Vein endothelial cell (primary cell): ENCODE measurements around a stretch of chr5.

- CAGE, long polyA plus RNA: no peak
Observed at GRCh38 chr5:62287162-62287766, 18.7 kb upstream of the KIF2A start.

DNA sequence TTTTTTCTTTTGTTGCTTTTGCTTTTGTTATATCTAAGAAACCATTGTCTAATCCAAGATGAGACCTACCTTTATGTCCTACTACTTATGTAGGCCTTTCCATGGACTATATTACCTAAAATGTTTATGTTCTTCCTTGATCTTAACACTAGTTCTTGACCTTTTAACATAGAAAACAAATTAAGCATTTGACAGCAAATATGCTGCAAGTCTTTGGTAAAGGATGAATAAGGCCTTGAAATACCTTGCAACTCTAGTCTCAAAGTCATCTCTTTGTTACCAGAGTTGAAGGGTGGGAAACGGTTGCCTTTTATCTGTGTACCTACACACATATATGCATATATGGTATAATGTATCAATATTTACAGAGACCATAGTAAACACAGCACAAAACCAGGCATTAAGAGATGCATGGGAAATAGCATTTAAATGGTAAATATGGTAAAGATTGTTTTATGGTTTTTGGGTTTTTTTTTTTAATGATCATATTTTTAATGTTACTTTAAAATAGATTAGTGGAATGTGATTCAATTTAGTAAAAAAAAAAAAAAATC, 16.5 kb downstream of the KIF2A start:
- CAGE, long polyA plus RNA: no peak

GRCh38 chr5:62432058-62432669, 19.6 kb downstream of the IPO11 start:
- CAGE, long polyA plus RNA: no peak

DNA sequence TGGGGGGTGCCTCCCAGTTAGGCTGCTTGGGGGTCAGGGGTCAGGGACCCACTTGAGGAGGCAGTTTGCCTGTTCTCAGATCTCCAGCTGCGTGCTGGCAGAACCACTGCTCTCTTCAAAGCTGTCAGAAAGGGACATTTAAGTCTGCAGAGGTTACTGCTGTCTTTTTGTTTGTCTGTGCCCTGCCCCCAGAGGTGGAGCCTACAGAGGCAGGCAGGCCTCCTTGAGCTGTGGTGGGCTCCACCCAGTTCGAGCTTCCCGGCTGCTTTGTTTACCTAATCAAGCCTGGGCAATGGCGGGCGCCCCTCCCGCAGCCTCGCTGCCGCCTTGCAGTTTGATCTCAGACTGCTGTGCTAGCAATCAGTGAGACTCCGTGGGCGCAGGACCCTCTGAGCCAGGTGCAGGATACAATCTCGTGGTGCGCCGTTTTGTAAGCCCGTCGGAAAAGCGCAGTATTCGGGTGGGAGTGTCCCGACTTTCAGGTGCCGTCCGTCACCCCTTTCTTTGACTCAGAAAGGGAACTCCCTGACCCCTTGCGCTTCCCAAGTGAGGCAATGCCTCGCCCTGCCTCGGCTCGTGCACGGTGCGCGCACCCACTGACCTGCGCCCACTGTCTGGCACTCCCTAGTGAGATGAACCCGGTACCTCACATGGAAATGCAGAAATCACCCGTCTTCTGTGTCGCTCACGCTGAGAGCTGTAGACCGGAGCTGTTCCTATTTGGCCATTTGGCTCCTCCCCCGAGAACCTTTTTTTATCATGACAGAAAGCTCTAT, 225.8 kb downstream of the LRRC70 start:
- CAGE, long polyA plus RNA: no peak

DNA sequence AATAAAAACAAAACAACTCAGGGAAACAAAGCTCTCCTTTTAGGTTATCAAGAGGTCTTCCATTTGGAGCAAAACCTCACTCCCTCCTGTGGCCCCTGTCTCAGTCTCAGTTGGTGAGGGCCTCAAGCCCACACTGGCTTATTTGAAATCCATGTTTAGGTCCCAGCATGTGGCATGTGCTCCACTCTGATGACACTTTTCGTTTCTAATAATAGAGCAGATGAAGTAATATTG, 265 bp upstream of the RGS7BP start:
- CAGE, long polyA plus RNA: no peak

GRCh38 chr5:65034524-65035143, 265.9 kb downstream of the CWC27 start:
- CAGE, long polyA plus RNA: no peak

GRCh38 chr5:65102637-65102893, 333.8 kb downstream of the CWC27 start:
- CAGE, long polyA plus RNA: no peak

DNA sequence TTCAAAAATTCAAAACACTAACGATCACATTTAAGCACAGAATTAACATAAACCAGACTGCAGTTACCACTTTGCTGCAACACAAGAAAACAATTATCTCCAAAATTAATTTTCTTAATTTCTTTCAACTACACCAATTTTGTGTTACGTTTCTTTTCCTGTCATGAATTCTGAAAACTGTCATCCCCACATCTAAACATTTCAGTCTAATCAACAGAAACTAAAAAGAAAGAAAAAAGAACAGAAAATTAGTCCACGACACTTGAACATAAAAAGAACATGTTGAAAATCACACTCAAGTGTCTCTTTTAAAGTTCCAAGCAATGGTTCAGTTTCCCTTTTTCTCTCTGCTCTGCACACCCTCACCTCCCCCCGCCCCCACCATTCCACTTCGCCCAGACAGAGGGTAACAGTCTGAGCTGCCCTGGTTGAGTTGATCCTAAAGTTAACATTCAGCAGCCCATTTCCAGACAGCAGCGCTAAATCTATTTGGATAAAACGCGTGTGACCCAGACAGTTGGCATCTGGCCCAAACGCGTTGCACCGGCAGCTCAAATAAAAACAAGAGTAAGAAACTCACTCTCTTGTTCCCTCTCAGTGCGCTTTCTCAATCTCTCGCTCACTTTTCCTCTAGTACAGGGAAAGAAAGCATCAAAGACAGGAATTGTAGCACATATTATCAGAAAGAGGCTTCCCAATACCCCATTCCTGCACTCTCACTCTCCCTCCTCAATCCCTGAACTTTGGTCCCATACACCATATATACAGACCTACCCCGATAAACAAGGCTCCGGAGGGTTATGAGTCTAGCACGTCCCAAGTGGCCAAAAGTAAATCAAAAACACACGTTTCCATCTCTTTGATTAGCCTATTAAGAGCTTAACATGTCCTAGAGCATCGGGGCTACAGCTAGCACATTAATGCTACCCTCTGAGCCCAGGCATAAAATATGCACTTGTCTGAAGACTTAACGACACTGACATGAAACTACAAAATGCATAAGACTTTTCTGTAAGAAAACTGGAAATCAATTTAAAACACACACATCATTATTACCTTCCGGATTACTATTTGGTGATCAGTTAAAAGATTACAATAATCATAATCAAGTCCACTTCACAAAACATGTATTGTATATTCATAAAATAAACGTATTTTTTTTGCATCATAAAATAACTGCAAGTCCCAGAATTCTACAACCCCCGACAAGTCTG, 1.4 kb downstream of the ADAMTS6 start:
- CAGE, long polyA plus RNA: no peak

DNA sequence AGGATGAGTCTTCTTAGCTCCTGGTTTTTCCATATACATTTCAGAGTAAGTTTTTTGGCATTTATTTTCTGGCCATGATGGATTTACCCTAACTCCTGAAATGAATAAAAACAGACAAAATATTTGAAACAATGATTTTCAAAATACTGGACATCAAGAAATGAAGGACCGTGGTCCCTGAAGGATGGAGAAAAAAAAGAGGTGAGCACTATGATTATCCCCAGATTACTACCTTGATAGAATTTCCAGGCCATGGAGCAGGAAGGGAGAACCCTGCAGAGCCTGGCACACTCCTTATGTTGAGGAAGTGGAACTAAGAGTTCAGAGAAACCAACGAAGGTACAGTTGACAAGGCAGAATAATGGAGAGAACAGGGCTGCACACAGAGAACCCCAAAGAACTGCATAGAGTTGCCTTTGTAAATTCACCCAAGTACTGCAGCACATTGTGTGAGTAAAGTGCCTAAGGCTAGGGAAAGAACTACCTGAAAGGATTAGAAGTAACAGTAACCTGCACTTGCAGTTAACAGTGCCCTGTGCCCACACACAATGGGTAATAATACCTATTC, 57.0 kb upstream of the SREK1 start:
- CAGE, long polyA plus RNA: no peak

GRCh38 chr5:66810726-66811281, 214.6 kb downstream of the MAST4 start:
- CAGE, long polyA plus RNA: no peak

GRCh38 chr5:67537237-67537782, 340.7 kb upstream of the CD180 start:
- CAGE, long polyA plus RNA: no peak

DNA sequence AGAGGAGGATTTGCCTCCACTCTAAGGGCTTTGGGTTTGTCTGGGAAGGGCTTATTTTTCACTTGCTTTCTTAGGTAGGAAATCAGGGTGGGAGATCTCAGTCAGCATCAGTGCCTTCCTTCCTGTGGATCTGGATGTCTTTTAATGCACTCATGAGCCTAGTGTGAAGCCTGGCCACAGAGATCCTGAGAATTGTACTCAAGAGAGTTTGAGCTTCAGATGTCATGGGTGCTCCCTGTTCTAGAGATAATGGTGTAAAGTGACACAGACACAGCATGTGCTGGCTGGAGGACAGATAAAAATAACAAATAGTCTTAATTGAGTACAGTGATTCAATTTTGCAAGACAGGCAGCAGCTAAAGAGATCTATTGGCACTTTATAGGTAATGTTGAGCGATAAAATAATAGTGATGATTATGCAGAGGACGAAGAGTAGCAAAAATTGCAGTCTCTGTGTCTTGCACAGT, 408.9 kb upstream of the PIK3R1 start:
- CAGE, long polyA plus RNA: no peak

DNA sequence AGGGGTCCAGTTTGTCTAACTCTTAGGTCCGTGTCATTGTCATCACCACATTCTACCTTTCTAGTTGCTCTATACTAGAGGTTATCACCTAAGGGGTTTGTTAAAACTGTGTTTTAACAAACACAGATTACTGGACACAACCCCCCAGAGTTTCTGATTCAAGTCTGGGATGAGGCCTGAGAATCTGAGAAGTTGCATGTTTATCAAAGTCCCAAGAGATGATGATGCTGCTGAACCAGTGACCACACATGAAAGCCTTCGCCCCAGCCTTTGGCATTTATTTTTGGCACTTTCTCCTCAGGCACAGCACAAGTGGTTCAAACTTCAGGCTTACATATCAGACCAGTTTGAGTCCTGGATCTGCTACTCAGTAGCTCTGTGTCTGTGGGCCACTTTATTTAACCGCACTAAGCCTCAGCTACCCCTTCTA, 407.3 kb upstream of the PIK3R1 start:
- CAGE, long polyA plus RNA: no peak

GRCh38 chr5:68080754-68081180, 134.8 kb upstream of the PIK3R1 start:
- CAGE, long polyA plus RNA: no peak

DNA sequence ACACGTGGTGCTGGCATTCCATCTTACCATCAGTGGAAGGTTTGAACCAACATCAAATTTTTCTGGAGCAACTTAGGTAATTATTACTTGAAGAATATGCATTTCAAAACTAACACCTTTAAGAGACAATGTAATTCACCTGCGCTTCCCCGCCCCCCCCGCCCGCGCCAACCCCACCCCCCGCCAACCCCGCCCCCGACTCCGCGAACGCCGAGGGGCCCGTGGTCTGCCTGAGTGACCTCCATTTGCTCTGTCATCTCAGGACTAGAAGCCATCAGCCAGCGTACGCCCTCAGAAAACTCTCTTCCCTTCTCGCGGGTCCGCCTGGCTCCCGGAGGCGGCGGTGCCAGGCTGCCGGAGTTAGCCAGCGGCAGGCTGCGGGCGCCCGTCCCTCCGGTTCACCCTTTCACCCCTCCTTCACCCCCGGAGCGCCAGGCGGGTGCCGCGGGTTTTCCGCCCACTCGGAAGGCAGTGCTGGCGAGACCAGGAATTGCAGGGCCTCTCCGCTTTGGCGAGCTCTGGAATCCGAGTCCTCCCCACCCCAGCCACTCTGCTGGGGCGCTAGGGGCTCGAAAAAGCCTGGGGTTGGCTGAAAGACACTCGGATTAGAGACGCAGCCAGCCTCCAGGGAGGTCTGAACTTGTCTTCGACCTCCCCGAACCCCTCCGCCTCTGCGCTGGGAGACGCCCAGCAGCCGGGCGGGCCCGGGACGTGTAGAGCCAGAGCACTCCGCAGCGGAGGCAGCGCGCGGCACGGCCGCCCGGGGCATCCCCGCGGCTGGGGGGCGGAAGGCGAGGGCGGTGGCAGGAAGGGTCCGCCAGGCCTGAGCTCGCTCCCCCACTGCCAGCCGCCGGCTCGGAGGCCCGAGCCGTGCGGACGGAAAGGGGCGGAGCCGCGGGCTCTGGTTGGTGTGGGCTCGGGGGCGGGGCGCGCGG, 526 bp upstream of the PIK3R1 start:
- CAGE, long polyA plus RNA: no peak

DNA sequence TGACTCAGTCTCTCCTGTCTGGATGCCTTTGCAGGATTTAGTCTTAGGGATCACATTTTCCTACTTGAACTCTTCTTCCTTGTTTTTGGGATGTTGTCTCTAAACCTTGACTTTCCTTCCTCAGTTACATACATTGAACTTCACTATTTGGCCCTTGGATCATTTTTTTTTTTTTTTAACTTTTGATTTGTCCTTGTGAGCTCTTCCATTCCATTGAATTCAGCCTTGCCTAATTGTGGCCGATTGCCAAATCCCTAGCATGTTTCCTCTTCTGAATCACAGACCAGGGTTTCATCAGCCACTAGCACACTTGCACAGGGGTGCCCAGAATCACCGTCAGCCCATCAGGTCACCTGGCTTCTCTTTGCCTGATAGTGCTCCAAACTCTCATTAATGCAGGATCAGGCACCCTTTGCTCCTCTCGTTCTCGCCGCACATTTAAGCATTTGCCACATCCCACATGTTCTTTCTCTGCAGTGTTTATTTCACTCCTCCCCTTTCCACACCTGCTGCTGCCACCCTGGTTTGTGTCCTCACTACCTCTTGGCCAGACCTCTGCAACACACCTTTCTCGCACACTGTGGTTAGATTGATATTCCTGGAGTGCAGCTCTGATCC, 9.6 kb downstream of the PIK3R1 start:
- CAGE, long polyA plus RNA: no peak

DNA sequence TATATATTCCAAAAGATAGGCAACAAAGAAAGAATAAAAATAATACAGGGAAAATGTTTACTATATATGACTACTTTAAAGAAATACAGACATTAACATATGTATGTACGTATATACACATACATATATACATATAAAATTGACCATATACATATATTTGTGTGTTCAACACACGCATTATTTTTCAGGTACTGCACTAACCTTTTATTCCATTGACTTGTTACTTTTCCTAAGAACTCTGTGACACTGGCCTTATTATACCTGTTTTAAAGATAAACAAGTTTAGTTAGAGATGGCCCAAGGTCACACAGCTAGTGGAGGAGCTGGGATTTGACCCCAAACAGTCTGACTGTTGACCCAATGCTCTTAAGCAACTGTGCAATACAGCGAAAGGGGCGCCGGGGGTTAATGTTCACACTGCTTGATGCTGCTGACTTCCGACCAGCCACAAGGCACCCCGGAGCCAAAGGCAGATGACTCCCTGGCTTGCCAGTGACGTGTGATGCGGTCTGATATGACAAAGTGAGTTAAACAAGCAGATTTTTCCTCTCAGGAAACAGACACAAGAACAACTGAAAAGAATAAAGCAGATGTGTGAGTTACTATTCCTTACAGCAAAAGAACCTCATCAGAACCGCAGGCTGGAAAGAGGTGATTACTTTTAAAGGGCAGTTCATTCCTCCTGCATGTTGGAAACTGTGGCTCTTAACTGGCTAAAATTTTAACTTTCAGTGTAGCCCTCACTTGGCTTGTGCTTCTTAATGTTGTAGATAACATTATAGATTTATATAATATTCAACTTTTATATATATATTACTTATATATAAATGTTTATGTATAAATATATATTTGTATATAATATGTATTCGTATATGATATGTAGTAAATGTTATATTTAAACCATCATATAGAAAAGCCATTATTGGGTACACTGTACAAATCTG, 24.0 kb downstream of the PIK3R1 start:
- CAGE, long polyA plus RNA: no peak

- CAGE, long polyA plus RNA: no peak
Observed at GRCh38 chr5:68242773-68243284, 27.3 kb downstream of the PIK3R1 start.

DNA sequence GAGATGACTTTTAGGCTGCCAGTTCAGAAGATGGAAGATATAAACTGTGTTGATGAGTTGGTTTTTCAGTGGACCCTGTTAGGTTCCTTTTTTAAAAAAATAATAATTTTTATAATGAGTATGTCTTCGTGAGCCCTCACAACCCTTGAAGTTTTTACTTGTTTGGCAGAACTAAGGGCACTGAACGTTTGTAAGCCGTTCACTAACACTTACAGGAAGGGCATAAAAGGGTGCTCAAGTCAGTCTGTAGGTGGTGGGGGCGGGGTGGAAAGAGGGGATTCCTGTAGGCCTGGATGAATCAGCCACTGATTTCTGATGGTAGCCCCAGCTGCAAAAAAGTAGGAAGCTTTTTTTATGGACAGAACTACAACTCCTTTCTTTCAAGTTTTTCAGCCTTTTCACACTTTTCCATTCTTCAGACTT, 35.8 kb downstream of the PIK3R1 start:
- CAGE, long polyA plus RNA: no peak

DNA sequence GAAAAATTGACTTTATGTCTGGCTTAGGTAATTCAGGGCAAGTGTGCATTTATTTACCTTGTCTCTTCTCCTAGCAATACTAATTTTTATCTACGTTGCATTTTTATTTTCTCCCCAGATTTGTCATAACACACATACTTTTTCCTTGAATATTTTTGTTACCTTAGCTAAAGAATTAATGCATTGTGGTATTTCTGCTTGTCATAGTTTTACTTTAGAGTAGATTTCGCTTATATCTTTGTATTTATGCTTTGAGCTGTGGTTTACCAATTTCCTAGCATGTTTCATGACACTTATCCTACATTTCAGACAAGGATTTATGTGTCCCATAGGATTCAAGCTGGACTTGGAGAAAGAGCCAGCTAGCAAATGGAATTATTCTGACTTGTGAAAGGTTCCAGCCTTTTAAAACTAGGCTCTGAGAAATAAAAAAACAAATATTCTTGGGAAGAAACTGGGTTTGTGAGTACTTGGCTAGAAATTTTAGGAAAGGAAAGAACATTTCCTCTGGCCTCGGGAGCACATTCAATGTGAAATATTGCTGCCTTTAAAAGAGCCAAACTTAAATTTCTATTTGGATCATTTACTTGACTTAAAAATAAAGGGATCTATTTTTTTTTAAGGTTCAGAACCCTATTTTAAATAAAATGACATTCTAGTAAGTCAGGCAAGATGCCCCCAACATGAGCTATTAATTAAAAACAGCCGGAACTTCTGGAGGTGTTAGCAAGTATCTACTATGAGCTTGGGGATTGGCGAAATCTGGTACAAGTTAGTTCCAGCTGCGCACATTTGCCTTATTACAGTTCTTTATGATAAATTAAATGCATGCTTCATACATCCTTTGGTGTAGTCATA, 37.7 kb downstream of the PIK3R1 start:
- CAGE, long polyA plus RNA: no peak